ENCODE measurements around a stretch of chr5.

GRCh38 chr5:83055399-83056164 lies 21.6 kb downstream of the TMEM167A start:
- RRBS = no CpG with 5 or more reads among the region's 3 CpGs

DNA sequence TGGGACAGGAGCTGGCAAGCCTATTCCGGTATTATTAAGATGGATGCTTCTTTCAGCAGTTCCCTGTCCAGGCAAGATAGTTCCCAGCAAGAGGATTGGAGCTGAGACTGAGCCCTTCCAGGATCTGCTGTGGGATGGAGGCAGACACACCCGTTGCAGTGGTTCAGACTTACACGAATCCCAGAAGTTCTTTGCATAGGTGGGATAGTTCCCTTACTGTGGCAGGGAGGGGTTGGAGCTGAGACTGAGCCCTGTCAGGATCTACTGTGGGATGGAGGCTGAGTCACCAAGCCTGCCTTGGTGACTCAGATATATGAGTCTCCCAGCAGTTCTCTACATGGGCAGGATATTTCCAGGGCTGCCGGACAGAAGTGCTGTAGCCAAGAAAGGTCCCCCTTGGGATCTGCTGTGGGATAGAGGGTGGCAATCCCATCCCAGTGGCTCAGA lies 18.5 kb downstream of the XRCC4 start:
- RRBS = no CpG with 5 or more reads among the region's 4 CpGs

GRCh38 chr5:83134364-83134836 lies 57.1 kb downstream of the XRCC4 start:
- RRBS = no CpG with 5 or more reads among the region's 8 CpGs

- RRBS = no CpG with 5 or more reads among the region's 8 CpGs
Measured at GRCh38 chr5:83580700-83581900, 109.6 kb downstream of the VCAN start.

- RRBS = no CpG with 5 or more reads among the region's 48 CpGs
Measured at GRCh38 chr5:84381793-84382998, 2.5 kb downstream of the EDIL3 start.

GRCh38 chr5:85293385-85293732 lies 908.7 kb upstream of the EDIL3 start:
- RRBS = no CpG with 5 or more reads among the region's 4 CpGs

DNA sequence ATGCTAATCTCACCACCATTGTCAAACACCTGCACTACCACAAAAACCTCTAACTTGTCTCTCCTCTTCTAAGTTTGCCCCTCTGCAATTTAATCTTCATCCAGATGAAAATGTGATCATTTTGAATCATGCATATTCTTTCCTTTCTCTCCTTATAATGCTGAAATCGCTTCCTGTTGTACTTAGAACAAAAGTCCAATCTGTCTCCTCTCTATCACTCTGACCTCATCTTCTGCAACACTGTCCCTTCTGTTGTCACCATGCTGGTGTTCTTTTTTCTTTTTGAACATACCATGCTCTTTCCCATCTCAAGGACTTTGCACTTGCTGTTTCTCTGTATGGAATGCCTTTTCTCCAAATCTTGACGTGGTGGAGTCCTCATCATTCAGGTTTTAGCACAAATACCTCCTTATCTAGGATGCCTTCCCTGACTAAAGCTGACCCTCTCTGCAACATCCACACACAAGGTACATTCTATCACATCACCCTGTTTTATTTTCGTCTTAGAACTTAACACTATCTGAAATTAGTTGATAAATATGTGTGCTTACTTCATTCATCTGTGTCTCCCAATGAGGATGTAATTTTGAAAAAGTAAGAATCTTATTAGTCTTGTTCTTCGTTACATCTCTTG lies 145.5 kb upstream of the RASA1 start:
- RRBS = no CpG with 5 or more reads among the region's 4 CpGs

- RRBS = no CpG with 5 or more reads among the region's 4 CpGs
Measured at GRCh38 chr5:87408320-87409093, 4.2 kb downstream of the CCNH start.

DNA sequence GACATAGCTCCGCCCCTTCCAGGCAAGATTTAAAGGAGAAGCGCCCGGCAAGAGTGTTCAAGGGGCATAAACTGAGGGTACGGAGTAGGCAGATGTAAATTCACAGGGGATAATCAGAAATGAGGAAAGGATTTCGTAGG lies 212 bp upstream of the CCNH start:
- RRBS = no CpG with 5 or more reads among the region's 5 CpGs

- RRBS = no CpG with 5 or more reads among the region's 36 CpGs
Measured at GRCh38 chr5:88052227-88053116, 216.2 kb downstream of the TMEM161B start.

DNA sequence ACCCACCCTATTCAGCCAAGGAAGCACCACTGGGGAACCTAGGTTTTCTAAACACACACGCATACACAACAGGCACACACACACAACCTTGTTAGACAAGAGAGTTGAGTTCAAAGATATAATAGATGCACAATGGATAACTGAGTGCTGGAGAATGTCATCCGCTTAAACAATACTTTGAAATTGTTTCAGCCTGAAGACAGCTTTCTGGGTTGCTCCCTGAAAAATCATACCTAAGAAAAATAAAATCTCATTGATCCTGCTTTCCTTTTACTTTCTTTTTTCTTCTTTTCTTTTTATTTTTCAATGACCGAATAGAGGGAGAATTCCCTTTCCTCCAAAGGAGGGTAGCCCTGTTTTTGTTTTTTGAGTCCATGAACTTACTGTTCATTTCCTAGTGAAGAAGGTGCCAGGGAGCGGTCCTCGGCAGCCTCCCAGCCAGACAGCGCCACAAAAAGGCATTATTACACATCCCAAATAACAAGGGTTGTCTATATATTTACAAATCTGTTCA lies 126.0 kb downstream of the TMEM161B start:
- RRBS = no CpG with 5 or more reads among the region's 6 CpGs

GRCh38 chr5:88269966-88270599 lies 1.4 kb upstream of the TMEM161B start:
- RRBS = no CpG with 5 or more reads among the region's 8 CpGs

- RRBS = 98% methylated on average over 3 of the region's 59 CpGs
Measured at GRCh38 chr5:88677920-88678932, 204.8 kb downstream of the MEF2C start.

DNA sequence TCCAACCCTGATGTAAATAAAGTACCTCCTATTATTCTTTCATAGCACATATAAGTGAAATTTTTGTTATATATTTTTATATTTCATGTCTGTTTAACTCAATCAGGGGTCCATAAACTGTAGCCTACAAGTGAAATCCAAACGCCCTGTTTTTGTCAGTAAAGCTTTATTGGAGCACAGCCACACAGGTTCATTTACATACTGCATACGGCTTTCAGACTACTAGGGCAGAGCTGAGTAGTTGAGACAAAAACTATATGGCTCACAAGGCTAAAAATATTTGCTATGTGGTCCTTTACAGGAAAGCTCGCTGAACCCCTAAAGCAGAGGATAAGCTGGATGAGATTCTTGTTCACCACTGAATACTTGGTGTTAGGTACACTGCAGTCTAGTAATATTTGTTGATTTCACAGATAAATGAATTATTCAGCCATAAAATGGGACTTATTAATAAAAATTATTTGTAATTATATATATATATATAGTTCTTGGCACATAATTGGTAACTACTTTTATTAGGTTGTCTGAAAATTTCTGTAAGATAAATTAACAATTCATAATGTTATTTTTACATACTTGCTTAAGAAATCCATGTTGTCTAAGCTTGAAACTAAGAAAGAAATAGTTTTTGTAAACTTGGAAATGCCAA lies 63.3 kb downstream of the MEF2C start:
- RRBS = no CpG with 5 or more reads among the region's 3 CpGs

- RRBS = no CpG with 5 or more reads among the region's 7 CpGs
Measured at GRCh38 chr5:88881187-88882269, 1.5 kb downstream of the MEF2C start.

- RRBS = 3% methylated on average over 5 of the region's 26 CpGs
Measured at GRCh38 chr5:88889625-88890269, 6.8 kb upstream of the MEF2C start.

DNA sequence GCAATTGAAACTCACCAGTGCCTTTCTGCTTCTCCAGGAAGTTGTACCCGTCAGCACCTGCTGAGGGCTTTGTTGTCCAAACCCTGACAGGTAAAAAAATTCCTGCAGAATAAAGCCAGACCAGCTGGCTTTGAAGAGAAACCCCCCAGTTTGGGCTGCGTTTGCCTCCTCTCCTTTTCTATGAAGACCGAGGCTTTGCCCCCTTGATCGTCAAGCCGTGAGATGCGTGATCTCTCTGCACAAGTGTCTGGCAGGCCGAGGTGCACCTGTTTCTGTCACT lies 20.9 kb upstream of the MEF2C start:
- RRBS = no CpG with 5 or more reads among the region's 7 CpGs

DNA sequence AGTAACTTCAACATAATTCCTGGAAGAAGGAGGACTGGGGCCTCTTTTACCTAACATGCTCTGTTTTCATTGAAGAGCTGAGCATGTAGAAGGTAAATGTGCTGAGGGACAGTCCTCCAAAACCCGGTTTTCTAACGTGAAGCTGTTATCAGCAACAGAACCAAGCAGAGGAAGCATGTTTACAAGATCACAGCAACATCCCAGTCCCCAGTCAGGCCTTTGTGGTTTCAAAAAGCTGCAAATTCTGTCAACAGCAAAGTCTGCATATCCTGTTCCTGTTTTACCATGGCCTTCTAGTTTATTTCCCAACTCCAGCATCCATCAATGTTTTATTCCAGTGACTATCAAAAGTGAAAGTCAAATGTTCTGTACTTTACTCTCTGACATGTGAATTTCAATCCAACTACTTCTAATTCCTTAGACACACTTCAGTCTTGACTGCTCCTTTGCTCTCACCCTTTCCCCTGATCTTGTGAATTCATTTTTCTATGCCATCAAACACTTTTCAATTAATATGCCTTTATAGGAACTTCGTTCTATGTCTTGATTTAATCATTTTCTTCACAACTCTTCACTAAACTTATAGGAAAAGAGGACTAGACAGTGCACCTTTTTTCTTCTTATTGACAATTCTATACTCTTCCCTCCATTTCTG lies 513.7 kb upstream of the MEF2C start:
- RRBS = no CpG with 5 or more reads among the region's 3 CpGs

Measured in CMK (cell line).